ENCODE measurements around the gene SLC15A5.

DNA sequence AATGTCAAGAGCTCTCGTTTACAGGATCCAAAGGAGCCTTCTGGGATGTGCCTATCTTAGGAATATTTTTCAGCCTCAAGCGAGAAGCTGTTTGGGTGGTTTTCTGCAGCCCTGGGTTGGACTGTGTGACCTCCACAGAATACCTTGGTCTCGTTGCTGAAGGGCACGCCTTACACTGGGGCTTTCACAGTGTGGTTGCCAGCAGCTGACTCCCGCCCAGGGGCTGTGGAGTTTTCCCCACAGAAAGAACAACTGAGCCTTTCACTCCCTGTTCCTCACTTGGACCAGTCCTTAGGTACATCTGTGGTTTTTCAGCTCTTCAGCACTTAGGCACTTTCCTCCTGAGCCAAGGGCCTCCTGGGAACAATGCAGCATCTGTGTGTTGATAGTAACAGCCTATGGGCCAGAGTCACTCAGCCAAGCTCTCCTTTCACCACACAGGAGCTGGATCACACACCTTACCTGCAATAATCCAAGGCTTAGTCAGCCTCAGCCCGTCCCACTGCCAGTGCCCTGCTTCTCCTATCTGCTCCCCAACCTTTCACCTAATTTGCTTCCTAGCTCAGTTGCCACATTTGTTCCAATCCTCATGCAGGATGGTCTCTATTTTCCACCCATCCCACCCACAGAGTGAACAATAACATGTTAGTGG, 24.9 kb downstream of the ERP27 start:
- PRO-cap, 2 experiments, result no peak in any of the 2 experiments

DNA sequence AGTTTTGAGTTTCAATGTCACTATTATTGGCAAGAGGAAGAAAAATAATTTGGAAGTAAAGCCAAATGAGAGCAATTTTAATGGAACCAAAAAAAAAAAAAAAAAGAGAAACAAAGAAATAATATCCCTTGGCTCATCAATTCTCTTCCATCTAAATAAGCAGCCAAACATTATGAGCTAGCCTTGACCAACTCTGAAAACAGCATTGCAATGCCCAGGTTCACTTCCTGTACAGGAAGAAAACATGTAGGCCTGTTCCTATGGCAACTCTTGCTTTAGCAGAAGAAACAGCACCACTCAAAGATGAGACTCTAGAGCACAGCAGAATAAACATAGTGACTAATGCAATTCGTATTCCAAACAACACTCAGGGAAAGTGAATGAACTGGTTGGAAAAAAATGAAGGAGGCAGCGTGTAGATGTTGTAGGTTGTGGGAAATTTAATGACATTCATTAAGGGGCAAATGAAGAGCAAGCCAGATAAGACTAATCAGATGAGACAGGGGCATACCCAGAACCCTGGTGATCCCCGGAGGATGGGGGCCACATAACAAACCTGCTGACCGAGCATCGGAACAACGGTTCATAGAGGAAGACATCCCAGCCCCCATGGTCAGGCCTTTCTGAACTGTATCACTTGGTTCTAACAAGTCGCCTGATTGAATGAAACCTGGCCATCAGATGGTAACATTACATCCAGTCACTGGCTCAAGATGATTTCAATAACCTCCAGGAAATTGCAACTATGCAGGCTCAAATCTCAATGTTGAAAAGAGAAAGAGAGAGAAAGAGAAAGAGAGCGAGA, 9.0 kb downstream of the ARHGDIB start:
- PRO-cap, 2 experiments, result no peak in any of the 2 experiments

- PRO-cap, 2 experiments, result no peak in any of the 2 experiments
These were observed 74.5 kb downstream of the RERG start for GRCh38 chr12:15146642-15147177.

GRCh38 chr12:15179452-15180209, 41.6 kb downstream of the RERG start:
- PRO-cap, 2 experiments, result no peak in any of the 2 experiments

DNA sequence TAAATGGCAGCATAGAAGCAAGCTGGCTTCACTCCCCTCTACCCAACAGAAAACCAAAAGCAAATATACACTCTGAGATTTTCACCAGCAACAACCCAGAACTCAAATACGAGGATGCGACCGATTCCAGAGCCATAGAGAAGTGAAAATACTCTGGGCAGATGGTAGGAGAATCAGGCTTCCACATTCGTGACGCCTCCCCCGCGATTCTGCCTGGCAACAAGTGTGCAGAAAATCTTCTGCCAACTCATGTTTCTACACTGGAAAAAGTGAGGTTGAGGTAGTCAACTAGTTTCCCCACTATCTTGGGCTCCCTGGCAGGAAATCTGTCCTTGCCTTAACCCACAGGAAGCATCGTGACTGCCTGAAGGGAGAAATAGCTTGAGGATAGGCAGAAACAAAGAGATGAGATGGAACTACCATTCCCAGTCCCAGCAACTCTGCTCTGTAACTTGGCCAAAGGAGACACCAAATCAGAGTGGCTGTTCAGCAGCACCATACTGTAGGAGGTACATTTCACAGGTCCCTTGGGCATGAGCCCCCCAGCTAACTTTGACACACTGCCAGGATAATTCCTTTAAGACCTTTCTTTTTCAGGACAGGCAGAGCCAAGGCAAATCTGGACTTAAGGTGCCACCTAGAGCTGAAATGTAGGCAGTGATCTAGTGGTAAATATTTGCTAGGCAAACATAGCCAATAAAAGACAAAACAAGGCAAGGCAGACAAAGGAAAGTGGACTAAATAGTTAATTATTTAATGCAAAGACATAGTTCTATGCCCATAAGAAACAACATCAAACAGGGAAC, 205.0 kb downstream of the PTPRO start:
- PRO-cap, 2 experiments, result no peak in any of the 2 experiments

GRCh38 chr12:15698145-15698830, 90.9 kb downstream of the EPS8 start:
- PRO-cap, 2 experiments, result no peak in any of the 2 experiments

- PRO-cap, 2 experiments, result no peak in any of the 2 experiments
These were observed 84.3 kb downstream of the DERA start for GRCh38 chr12:15995079-15996221.

- PRO-cap, 2 experiments, result no peak in any of the 2 experiments
These were observed at the start of gene SLC15A5 for GRCh38 chr12:16277389-16278017. TSS of gene SLC15A5 (minus strand) at chr12:16277685.

DNA sequence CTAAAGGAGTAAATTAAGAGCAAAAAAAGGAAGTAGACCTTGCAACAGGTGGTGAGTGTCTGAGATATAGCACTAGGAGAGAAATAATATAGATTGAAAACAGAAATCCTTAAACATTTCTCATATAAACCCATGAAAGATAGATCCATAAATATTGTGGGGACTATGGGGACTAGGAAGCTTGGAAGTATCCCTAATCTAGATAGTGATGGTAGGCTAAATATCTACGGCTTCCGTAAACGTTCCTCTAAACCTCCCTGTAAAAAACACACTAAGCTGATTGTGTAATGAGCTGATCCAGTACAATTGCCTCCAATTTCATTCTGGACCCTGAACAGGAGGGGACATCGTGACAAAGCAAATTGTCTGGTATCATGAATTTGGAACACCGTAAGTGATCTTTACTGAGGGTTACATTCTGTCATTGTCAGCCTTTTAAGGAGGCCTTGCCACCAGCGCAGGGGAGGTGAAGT, 614 bp upstream of the MGST1 start:
- PRO-cap, 2 experiments, result peak in 1 of 2 experiments; most common plus-strand start position 344 of the sequence (in 1)

DNA sequence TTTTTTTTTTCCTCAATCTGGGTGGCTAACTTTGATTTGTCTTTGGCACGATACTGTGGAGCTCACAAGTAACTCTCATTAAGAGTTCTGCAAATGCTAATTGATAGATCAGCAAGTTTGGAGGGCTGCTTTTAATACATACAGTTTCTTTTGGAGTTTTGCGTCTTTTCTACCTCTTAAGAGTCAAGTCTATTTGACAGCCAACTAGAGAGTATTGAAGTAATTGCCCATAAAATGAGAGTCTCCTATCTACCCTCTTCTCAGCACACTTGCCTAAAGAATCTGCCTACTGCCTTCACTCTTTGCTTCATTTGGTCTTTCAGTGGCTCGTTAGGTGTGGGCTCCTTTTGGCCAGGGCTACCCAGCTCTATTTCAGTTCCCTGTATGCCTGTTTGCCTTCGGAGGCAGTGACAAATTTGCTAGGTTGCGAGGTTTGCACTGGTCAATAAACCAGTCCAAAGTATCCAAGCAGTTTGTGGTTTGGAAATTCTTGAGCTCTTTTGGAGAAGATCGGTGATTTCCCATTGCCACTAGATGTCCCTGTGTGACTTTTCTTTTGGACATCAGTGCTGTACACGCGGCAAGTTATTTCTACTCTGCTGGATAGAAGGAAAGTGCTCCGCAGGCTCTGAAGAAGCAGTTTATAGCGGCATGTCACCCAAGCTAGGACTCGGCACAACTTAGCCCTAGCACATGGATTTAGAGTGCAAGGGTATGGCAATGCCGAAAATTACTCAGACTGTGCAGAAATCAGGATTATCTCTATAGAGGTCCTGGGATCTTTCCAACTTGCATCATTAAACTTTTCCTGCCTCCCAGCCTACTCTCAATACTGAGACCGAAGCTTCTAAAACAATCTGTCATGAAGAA, 38.5 kb downstream of the MGST1 start:
- PRO-cap, 2 experiments, result no peak in any of the 2 experiments

DNA sequence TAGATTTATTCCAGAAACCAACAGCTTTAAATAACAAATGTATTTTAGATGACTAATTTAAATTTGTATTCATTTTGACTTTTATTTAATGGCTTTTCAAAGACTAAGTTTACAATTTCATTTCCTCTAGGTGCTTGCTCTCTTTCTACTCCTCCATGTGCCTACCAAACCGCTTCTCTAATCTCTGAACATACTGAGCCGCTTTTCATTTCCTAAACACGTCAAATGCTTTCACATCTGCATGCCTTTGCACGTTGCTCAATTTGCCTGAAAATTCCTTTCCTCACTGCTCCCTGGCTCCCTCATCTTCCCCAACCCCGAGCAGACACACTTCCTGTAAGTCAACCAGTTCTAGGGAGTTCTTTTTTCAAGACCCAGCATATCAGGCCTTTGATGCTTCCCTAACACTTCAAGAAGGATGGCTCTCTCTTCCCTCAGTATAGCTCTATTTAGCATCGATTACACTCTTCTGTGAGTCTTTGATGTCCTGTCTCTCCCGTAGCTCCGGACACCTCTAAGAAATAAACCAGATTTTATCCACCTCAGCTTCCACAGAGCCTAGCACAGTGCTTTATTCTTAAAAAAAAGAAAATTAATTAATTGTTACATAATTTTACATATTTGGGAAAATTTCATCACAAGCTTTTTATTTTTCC, 50.3 kb downstream of the LMO3 start:
- PRO-cap, 2 experiments, result no peak in any of the 2 experiments

DNA sequence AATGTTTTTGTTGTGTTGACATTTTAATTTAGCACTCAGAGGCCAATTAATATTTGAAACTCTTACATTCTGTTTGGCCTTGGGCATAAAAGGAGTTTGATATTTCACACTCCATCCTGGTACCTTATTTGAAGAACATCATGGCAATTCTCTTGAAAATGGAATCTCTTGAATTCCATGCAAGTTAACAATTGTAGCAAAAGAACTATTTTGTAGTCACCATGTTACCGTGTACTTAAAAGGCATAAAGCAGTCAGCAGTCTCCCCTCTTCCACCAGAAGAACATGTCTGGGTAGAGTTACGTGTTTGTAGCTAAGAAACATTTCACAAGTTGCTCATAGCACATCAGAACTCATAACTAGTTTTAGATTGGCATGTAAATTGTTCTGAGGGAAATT, 2.8 kb downstream of the LMO3 start:
- PRO-cap, 2 experiments, result no peak in any of the 2 experiments

GRCh38 chr12:16609031-16609674, 3.2 kb upstream of the LMO3 start:
- PRO-cap, 2 experiments, result no peak in any of the 2 experiments

DNA sequence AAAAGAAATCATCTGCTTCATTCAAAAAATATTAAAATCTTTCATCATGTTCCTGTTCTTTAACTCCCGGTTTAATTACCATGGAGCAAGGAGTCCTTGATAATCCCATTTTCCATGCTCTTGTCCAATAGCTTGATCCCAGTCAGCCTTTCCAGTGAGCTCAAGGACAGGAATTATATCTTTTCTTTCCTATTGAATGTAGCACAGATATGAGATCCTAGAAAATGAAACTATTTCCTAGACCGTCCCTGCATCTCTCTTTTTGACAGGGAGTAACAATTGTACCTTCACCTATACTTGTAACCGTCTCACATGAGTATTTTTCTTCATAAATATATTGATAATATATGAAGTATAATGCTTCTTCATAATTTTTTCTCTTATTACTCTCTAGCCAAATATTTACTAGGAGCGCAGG, 35.6 kb downstream of the PIK3C2G start:
- PRO-cap, 2 experiments, result no peak in any of the 2 experiments

DNA sequence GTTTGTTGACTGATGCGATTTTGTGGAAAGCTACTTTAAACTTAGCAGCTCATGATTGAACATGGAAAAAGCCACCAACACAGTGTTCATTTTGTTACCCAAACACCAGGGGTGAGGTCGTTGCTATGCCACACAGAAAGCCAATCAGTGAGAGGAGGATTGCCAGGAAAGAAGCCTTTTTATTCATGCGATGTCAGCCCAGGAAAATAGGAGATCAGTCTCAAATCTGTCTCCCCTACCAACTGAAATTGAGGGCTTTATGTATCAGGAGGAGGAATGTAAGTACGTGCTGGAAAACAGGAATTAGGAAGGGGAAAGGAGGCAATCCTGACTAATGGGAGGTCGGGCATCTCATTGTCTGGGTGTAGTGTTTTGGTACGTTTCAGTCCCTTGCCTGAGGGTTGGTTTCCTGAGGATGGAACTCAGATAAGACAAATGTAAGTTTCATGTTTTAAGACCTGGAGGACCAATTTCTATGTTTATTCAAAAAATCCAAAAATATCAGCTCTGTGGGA, 92.7 kb upstream of the PLEKHA5 start:
- PRO-cap, 2 experiments, result no peak in any of the 2 experiments

DNA sequence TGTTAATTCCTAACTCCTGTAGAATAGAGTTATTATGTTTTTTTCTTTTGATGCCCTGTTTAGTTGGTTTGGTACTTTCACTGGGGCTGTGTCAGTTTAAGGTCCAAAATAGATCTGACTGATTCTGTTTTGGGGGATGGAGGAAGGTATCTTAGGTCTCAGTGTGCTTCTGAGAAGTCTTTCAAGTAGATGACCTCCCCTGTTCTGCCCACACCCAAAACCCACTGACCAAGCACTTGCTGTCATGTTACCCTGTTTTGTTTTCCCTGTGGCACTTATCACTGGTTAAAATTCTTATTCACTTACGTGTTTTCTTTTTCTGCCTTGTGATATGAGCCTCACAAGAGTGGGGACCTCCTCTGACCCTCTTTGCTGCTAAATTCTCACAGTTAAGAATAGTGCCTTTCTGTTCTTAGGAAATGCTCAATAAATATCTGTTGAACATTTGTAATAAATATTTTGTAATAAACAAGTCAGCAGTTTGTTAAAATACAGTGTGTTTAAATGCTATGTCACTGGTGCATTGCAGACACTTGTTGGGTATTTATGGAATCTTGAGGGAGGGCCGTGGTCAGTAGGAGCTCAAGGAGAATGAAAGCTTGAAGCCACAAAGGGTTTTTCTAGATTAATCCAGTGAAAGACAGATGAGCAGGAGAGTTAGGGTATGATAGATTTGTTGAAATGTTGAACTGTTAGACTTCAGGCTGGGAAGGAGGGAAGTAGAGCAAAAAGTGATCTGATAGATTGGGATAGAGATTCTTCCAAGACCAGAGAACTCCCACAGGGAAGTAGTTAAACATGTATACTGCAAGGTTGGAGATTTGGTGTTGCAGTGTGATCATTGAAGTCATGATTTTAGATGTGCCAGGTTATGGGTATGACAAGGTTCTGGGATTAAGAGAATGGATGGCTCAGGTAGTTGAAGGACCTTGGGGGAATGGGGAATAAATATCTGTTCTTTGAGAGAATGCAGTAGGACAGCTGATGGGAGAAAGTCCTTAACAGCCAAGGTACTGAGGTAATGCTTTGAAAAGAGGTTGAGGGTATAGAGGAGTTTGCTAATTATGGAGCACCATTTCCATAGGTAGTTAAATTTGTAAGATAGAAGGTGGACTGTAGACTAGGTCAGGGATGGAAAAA, 21.0 kb downstream of the PLEKHA5 start:
- PRO-cap, 2 experiments, result no peak in any of the 2 experiments

DNA sequence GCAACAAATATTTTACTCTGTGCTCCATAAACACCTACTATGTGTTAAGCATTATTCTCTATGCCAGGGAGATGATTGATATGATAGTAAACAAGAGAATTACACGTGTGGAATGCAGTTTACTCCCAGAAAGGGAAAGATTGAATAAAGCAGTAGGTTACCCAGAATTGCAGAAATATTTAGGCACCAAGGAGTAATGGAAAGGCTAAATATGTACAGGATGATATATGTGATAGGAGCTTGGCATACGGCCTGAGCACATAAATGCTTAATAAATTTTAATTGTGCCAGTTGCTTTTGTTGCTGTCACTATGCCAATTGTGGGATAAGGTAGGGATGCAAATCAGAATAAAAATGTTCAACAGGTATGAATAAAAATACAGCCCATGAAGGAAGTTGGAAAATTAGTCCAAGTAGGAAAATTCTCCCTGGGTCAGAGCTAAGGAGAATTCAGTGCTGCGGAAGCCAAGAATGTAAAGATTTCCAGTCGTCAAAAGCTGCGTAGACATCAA, 87.7 kb downstream of the PLEKHA5 start:
- PRO-cap, 2 experiments, result no peak in any of the 2 experiments

DNA sequence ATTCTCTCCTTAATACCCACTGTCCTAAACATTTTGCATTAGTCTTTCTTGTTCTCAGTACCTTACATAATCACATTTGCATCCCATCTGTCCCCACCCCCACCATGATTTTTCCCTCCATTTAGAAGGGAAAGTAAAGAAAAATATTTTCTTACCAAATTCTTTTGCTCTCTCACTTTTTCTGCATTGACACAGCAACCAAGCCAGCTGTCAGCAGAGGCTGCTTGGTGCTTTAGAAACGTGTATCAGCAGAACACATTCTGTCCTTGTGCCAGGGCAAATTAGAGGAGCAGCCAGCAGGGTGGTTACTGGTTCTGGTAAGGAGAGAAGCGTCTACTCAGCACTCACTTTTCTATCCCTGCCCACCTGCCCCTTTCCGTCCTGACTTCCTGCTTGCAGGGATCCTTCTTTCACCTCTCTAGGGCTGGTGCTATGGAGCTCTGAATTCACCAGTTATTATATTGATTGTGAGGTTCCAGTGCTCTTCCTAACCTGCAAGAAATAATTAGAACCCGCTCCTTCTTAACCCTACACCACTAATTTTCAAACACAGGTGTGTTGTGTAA, 327.5 kb upstream of the PDE3A start:
- PRO-cap, 2 experiments, result no peak in any of the 2 experiments

DNA sequence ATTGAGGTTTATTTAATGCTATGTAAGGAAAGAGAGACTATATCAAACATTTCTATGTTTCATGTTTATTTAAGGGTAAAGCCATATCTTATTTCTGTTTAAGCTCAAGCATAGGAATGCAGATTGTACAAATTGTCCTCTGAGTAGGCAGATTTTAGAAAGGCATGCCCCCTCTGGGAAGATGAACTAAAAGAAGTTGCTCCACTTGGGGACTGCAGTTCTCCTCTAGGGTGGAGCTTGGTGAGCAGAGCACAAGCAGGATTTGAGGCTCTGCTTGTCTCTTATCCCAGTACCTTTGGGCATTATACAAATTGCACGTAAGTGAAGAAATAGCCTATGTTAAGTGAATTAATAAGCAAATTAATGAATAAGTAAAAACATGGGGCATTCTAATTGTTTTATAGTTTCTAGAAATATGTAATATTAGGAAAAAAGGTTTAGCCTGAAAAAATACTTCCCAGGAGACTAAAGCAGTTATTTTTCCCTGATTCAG, 96.1 kb upstream of the PDE3A start:
- PRO-cap, 2 experiments, result no peak in any of the 2 experiments

- PRO-cap, 2 experiments, result no peak in any of the 2 experiments
These were observed 11.0 kb downstream of the PDE3A start for GRCh38 chr12:20379287-20379719.